Measurements from ENCODE around the genes MBLAC1, TRAPPC14, PILRA and EPHB4.

GRCh38 chr7:100126274-100127341, at the start of gene MBLAC1:
MBLAC1 (plus strand) TSS chr7:100126967.
- RRBS: no CpG with 5 or more reads among the region's 65 CpGs

- RRBS: 5% methylated on average over 17 of the region's 35 CpGs
These were observed 1.3 kb downstream of the MBLAC1 start for GRCh38 chr7:100127879-100128692.

- RRBS: 2% methylated on average over 41 of the region's 65 CpGs
These were observed 596 bp downstream of the TRAPPC14 start for GRCh38 chr7:100157664-100158589.

DNA sequence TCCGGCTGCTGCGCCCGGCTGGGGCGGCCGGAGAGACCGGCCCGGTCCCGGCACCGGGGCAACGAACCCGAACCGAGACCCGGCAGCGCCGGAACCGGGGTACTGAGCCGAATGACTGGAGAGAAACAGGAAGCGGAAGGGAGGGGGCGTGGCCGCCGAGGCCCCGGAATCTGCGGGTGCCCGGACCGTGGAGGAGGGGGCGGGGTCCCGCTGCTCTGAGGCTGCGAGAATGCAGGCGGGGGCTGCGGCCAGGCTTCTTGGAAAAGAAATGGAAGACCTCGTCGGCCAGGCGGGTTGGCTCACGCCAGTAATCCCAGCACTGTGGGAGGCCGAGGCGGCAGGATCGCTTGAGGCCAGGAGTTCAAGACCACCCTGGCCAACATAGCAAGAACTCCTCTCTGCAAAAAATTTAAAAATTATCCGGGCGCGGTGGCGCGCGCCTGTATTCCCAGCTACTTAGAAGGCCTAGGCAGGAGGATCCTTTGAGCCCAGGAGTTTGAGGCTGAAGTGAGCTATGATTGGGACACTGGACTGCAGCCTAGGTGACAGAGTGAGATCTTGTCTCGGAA, at the start of gene TRAPPC14:
Gene TRAPPC14, minus strand, starts transcription at position 134 of the 569 bp plus-strand sequence.
- RRBS: 2% methylated on average over 8 of the region's 44 CpGs

DNA sequence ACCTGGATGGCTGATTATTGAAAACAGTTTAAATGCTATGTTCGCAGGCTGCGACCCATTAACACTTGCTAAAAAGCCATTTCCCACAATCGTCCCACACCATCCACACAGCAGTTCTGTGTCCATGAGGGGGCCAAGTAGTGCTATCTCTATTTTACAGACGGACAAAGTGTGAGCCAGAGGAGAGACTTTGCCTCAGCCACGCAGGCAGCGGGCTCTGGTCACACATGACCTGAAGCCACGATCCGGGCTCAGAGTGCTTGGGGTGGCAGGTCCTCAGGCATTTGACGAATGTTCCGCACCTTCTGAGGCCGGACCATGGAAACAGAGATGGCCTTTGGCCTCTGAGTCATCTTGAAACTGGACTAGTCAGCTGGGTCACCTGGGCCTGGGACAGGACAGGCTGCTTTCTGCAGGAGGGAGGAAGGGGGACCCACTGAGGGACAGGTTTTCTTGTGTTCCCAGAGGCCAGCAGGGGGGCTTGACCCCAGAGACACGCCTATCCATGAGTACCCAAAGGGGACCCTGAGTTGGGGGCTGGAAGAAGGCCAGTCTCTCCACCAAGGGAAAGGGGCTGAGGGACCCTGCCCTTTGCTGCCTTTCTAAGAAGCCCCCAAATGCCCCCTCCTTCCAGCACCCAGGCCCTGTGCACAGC, 37.8 kb upstream of the SPDYE3 start:
- RRBS: 36% methylated on average over 1 of the region's 12 CpGs

GRCh38 chr7:100340921-100341704, 16.8 kb upstream of the PILRB start:
- RRBS: no CpG with 5 or more reads among the region's 8 CpGs

GRCh38 chr7:100349411-100350449, 8.2 kb upstream of the PILRB start:
- RRBS: no CpG with 5 or more reads among the region's 18 CpGs

- RRBS: no CpG with 5 or more reads among the region's 14 CpGs
These were observed at the start of gene PILRA for GRCh38 chr7:100373090-100373746. PILRA (plus strand) TSS chr7:100373487.

GRCh38 chr7:100382441-100382843, 9.2 kb downstream of the PILRA start:
- RRBS: no CpG with 5 or more reads among the region's 7 CpGs

- RRBS: 83% methylated on average over 5 of the region's 17 CpGs
These were observed 2.2 kb downstream of the MEPCE start for GRCh38 chr7:100431488-100432488.

GRCh38 chr7:100435241-100436278, 737 bp downstream of the PPP1R35 start:
- RRBS: under 1% methylated on average over 51 of the region's 83 CpGs

DNA sequence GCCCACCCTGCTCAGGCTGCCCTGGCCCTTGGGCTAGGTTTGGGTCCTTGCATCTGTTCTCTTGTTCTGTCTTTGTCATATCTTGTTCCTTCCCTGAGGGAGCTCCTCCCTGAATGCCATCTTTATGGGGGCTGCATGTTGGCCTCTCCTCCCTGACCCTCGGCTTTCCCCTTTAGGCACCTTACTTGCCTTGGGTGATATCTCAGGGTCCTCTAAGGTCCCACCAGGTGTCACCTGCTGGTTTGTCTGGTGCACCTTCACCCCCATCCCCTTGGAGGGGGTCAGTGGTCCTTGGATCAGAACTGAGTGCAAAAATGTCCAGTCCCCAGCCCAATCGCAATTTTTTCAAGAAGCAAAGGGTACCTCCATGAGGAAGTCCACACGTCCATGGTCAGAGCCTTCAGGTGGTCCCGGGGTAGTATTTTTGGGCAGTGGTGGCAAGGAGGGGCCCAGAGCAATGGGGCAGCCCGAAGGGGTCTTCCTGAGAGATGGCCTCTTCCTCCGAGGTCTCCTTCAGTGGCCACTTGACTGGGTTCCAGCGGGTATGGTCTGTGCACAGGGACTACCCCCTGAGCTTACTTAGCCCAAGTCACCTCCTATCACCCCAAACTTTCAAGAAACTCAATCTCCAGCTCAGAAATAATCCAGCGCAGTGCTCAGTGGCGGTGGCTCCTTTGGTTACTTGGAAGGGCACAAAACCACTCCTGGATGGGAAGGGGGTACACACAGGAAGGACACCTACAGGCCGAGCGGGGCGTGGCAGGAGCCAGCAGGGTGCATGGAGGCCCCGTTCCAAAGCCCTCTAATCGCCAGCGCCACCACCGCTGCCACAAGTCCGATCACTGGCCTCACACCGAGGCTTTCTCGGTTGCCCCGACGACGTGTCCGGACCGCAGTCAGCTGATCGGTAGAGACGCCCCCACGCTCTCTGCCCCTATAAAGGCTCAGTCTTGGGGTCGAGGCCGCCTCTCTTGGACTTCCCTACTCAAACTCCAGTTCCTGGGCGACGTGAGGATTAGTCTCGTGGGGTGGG, 4.6 kb downstream of the SAP25 start:
- RRBS: no CpG with 5 or more reads among the region's 32 CpGs

DNA sequence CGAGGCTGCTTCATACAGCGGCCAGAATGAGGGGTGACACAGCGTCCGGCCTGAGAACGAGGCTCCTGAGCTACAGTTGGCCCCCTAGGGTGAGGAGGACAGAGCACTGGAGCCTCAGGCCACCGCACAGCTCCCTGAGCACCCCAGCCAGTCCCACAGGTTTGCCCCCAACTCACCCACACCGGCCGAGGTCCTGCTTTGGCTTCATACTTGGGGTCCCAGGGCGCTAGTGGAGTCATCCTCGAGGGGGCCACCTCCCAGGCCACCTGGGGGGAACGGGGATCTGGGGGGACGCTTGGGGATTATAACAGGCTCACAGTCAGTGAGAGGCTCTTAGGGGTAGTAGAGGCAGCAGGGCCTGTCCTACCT, 786 bp downstream of the SAP25 start:
- RRBS: no CpG with 5 or more reads among the region's 12 CpGs

DNA sequence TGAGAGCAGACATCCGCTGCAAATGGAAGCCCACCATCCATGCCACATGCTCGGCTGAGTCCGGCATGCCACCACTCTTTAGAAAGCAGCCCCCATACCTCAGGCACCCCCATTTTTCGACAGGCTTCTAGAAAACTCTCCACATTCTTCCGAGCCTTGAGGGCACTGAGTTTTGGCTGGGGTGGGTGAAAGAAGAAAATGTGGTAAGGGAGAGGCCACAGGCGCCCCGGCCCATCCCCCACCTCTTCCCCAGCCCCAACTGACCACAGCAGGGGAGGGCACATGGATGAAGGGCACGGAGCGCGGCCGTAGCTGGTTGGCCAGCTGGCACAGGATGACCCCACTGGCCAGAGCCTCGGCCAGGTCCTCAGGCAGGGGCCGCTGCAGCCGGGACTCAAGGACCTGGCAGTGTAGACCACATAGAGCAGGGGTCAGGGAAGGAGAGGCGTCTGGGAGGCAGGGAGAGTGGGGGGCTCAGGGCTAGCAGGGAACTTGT, 2.0 kb upstream of the SAP25 start:
- RRBS: no CpG with 5 or more reads among the region's 15 CpGs

DNA sequence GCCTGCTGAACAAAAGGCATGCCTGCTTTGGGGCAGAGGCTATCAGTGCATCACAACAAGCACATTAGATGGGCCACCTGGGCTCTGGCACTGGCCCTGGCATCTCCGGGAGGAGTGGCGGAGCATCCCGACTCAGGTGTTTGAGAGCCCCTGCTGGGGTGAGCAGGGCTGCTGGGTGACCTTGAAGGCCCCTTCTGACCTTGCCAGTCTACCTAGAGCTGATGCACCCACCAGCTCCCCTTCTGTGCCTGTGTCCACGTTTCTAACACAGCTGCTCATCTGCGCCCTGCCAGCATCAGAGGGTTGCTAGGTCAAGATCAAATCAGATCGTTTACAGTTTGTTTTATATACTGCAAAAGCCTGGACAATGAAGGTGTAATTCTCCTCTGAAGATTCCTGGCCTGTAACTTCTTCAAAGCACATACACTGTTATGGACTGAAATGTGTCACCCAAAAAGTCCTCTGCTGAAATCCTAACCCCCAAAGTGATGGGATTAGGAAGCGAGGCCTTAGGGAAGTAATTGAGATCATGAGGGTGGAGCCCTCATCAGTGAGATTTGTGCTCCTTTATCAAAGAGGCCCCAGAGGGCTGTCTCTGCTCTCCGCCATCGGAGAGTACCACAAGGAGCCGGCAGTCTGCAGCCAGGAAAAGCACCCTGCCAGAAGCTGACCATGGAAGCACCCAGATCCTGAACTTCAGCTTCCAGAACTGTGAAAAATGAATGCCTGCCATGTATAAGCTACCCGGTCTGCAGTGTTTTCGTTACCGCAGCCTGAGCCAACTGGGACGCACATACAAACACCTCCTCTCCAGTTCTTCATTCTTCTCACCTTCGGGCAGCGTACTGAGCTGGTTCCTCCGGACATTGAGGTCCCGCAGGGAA, 4.7 kb downstream of the LRCH4 start:
- RRBS: 94% methylated on average over 6 of the region's 18 CpGs

- RRBS: no CpG with 5 or more reads among the region's 60 CpGs
These were observed 14.2 kb downstream of the MOSPD3 start for GRCh38 chr7:100626084-100627433.

- RRBS: 7% methylated on average over 11 of the region's 35 CpGs
These were observed 858 bp downstream of the EPO start for GRCh38 chr7:100720922-100721729.

- RRBS: 1% methylated on average over 38 of the region's 87 CpGs
These were observed at the start of gene EPHB4 for GRCh38 chr7:100827333-100828341. EPHB4 (minus strand) TSS chr7:100827523.

DNA sequence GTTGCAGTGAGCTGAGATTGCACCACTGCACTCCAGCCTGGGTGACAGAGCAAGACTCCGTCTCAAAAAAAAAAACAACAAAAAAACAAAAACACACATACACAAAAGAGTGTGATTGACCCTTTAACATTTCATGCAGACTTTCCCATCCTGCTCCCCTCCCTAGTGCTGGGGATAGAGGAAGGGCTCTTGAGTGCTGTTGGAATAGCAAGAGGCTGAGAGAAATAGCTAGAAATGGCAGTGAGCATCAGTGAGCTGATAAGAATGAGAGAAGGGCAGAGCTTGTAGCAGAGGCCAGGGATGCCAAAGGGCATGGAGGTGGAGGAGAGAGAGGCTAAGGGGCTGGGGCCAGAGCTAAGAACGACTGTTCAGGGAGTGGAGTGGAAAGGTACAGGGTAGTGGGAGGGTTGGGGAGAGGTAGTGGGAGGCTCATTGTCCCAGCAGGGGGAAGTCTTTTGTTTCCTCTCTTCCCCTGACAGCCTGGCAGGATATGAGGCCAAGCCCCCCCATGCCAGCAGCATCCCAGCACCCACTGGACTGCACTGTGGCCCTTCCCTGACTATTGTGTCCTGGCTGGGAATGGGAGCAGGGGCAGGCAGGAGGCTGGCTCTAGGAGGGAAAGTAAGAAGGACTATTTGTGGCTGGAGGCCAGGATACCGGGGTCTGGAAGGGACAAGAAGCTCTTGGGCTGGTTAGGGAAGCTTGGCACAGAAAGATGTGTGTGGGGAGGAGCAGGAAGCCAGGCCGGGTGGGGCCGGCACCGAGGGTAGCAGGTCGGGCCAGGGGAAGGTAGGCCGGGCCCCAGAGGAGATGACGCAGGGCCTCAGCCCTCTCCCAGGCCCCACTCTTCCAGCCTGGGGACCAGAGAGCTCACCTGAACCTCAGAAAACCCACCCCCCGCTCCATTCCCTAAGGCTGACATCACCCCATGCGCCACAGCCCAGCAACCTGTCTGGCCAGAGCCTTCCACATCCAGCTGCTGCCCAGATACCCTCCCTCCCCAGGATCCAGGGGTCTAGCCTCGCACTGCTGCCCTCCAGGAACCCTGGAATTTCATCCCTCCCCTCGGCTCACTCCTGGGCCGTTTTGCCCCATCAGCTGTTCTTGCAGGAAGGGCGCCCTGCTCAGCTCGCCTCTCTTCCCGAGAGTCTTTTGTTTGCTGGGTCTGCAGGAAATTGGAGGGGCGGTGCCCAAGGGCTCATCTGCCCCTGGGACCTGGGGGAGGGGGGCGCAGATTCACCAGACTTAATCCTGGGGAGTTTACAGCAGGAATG, 8.7 kb upstream of the EPHB4 start:
- RRBS: 4% methylated on average over 6 of the region's 19 CpGs

GRCh38 chr7:100837041-100837842, 9.9 kb upstream of the EPHB4 start:
- RRBS: 1% methylated on average over 8 of the region's 39 CpGs

Measured in pericardium (tissue), 1 donor.